LHCN-M2 (cell line): ENCODE measurements around a stretch of chr2.

- RAMPAGE, long total RNA = no peak
Observed at GRCh38 chr2:43110366-43111037, 115.9 kb downstream of the ZFP36L2 start.

DNA sequence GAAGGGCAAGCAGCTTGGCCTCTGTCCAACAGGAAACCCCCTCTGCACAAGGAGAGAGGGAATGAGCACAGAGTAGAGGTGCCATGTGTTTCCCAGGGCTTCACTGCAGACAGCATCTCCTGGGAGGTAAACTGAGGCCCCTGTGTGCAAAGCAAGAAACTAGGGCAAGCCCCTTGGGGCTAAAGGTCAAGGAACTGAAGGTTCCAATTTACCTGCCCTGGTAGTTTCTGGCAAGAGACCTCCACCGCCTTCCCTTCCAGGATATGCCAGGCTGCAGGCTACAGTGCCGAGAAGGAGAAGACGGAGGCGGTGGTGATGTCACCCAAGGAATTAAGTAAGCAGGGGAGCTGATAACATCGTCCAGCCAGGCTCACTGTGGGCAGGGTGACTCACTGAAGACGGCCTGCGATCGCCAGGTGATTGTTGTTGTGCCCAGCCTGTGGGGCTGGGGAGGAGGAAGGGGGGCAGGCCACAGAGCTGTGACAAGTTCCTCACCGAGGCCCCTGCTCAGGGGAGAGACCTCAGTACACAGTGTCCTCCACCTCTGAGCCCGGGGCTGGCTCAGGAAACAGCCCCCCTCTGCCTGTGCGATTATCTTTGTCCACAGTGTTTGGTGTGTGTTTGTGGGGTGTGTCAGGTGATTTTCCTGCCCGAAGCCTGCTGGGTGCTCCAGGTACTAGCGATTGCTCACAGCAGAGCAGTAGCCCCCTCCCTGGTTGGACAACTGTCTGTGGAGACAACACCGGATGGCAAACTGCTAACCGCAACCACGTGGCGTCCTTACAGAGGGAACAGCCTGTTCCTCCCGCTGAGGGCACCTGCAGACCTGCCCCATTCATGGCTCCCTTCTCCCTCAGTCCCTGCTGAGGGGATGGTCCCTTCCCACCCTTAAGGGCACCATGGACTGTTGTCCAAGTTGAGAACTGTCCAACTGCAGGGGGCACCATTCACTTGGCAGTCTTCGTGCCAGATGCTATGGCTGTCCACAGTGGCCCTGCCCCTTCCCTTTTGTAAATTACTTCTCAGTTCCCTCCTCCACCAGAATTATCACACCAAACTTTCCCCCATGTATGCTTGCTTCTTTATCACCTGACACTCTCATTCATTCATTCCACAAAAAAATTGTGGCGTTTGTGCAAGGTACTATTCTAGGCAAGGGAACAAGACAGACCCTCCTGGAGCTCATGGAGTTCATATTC is 95.2 kb downstream of the ZFP36L2 start:
- RAMPAGE, long total RNA = no peak

- RAMPAGE, long total RNA = no peak
Observed at GRCh38 chr2:43134001-43134362, 92.4 kb downstream of the ZFP36L2 start.

- RAMPAGE, long total RNA = no peak
Observed at GRCh38 chr2:43139816-43140825, 86.3 kb downstream of the ZFP36L2 start.

DNA sequence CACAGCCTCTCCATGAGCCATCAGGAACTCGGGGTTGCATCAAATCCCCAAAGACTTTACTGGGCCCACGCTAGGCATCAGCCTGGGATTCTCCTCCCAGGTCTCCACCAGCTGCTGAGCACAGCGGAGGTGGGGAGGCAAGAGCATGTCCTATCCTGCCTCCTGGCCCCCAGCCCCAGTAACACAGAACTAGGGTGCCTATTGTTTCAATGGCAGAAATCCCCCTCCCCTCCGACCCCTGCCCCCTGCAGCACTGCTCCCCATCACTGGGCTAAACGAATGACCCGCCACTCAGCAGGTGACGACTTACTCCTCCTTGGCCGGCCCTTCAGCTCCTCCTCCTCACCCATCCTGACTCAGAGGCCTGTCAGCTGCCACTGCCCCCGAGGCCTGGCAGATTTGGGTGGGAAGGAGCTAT is 68.4 kb downstream of the ZFP36L2 start:
- RAMPAGE, long total RNA = no peak

GRCh38 chr2:43174283-43174991 is 52.0 kb downstream of the ZFP36L2 start:
- RAMPAGE, long total RNA = no peak

DNA sequence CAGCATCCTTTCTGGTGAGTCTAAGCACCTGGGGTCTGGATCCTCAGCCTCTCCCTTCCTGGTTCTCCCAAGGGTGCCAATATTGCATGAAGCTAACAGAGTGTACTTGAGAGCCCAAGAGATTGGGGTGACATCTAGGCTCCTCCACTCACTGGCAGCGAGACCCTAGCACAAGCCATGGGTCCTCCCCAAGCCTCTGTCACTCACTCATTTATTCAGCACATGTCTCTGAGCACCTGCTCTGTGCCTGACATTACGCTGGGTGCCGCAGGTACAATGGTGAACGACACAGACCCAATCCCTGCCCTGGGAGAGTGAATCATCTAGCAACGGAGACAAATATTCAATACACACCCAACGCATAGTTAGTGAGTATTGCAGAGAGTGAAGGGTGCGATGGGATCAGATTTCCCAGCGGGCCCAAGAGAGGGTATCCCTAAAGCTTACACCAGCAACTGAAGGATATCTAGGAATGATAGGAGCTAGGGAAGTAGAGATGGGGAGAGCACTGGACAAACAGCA is 45.6 kb downstream of the ZFP36L2 start:
- RAMPAGE, long total RNA = no peak

- RAMPAGE, long total RNA = no peak
Observed at GRCh38 chr2:43219654-43219884, 6.8 kb downstream of the ZFP36L2 start.

GRCh38 chr2:43222365-43222697 is 4.1 kb downstream of the ZFP36L2 start:
- RAMPAGE, long total RNA = no peak

- RAMPAGE, long total RNA = no peak
Observed at GRCh38 chr2:43269754-43270264, 43.4 kb upstream of the ZFP36L2 start.

DNA sequence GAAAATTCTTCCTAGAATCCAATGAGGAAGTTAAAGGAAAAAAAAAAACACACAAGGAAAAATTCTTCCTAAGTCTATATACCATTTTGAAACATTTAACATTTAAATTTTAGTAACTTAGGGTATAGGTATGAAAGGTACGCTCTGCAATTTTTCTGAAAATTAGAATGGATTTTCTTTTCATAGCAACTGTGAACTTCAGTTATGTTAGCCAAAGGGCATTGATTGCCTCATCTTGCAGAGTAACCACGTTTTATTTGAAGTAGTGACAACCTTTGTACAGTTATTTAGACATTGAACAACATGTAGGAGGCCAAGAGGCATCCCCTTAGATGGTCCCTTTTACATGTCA is 30.4 kb downstream of the ABCG5 start:
- RAMPAGE, long total RNA = no peak

DNA sequence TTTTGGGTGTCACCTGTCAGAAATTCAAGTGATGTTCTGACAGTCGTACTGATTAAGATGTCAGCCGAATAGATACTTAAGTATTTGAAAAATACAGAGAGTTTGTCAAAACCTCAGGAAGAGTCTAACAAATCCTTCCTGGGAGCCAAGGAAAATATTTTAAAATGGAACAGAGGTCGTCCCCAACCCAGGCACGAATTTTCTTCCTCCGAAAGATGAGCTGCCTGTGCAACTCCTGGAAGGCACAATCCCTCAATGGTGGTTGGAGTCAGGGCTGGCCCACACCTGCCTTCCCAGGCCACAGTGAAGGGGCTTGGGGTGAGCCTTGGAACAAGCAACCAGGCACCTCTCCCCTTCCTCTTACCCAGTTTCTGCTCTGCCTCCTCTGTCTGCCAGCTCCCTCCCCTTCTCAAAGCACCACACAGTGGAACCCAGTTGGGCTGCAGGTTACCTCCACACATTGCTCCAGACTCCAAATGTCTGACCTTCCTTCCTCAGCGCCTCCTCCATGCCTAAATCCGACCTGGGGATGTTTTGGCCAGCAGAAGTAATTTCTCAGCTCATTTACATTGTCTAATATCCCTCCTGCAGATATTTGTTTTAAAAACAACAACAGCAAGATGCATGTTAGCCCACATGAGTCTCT is 2.7 kb downstream of the ABCG8 start:
- RAMPAGE, long total RNA = no peak

DNA sequence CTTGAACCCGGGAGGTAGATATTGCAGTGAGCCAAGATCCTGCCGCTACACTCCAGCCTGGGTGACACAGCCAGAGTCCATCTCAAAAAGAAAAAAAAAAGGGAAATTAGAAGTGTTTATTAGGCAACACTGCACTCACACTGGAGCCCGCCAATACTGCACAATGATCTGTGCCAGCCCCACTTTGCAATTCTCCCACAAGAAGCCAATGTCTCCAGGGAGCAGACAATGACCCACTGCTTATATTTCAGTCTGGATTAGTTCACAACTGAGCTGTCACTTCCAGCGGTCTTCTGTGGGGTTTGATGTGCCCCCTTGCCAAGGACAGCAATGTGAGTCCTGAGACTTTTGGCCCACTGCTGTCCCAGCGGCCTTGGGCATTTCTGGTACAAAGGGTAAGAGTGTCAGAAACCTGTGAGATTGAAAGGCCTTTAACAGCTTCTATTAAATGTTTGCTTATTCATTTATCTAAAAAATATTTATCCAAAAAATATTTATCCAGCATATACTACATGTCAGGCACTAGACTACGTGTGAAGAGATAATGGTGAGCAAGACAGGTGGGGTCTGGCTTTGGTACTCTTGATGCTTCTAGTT is 85.6 kb upstream of the PPM1B start:
- RAMPAGE, long total RNA = no peak

GRCh38 chr2:44245584-44246111 is 29.6 kb upstream of the SLC3A1 start:
- RAMPAGE, long total RNA = no peak

- RAMPAGE, long total RNA = no peak
Observed at GRCh38 chr2:44246698-44247501, 28.4 kb upstream of the SLC3A1 start.

GRCh38 chr2:44399514-44399934 is 37.8 kb downstream of the CAMKMT start:
- RAMPAGE, long total RNA = no peak

- RAMPAGE, long total RNA = no peak
Observed at GRCh38 chr2:44443445-44443890, 81.7 kb downstream of the CAMKMT start.

GRCh38 chr2:44503639-44504130 is 141.9 kb downstream of the CAMKMT start:
- RAMPAGE, long total RNA = no peak

DNA sequence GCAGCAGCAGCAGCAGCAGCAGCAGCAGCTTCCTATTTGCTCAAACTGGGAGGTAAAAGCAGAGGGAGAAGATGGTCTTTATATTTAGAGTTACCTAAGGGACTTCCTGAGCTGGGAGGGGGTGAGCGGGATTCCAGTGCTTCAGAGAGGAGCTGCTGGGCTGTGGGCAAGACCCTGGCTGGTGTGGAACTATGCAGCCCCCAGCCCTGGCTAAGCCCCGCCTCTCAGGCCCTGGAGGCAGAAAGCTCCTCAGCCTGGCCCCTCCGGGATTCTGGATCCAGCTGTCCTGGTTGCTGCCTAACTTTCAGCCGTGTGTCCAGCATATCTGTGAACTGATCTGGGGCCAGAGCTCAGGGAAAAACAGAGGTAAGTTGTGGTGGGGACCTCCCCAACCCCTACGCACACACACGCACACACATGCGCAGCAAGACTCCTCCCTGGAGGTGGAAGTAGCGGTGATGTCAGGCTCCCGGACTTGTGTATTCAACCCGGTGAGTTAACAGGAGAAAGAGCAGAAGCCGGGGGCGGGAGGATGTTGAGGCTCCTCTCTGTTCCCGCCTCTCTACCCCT is 33.7 kb downstream of the SIX2 start:
- RAMPAGE, long total RNA = no peak

GRCh38 chr2:45014478-45014846 is 5.2 kb upstream of the SIX2 start:
- RAMPAGE, long total RNA = no peak